ENCODE data around the gene CCDC88B.

GRCh38 chr11:64087201-64087593 is 51.5 kb downstream of the FLRT1 start:
- PRO-cap = no peak

DNA sequence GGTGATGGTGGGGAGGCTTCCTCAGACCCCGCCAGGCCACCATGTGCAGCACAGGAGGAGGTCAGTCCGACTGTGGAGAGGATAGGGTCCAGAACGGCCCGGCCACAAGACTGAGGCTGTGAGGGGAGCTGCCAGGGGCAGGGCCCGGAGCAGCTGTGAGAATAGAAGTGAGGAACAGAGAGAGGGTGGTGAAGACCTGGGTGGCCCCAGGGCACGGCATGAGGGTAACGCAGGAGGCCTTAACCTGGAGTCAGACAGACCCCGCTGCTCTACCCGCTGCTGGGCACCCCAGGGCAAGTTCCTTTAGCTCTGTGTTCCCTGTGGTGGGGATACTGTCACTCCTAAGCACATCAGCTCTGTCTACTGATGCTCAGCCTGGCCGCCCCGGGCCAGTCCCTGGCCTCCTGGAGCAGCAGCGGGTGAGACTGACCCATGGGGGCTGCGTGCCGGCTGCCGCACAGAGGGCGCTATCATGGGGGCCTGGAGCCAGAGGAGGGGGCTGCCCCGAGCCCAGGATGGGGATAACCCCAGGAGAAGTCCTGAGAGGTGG is 1.7 kb downstream of the FERMT3 start:
- PRO-cap = no peak

DNA sequence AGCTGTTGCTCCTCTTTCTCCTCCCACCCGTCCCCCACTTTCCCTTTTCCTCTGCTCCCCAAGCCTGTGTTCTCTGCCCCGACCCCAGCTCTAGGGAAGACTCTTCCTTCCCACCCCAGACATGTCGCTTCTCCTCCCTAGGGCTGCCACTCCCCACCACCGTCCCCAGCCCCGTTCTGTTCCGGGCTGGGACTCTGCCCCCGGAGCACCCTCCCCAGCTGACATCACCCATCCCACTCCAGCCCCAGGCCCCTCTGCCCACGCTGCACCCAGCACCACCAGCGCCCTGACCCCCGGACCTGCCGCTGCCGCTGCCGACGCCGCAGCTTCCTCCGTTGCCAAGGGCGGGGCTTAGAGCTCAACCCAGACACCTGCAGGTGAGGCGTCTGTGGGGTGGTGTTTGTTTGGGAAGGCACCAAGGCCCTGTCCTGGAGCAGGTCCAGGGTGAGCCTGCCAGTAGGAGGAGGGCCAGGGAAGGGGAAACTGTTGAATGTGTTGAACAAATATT is 2.9 kb downstream of the VEGFB start:
- PRO-cap = no peak

DNA sequence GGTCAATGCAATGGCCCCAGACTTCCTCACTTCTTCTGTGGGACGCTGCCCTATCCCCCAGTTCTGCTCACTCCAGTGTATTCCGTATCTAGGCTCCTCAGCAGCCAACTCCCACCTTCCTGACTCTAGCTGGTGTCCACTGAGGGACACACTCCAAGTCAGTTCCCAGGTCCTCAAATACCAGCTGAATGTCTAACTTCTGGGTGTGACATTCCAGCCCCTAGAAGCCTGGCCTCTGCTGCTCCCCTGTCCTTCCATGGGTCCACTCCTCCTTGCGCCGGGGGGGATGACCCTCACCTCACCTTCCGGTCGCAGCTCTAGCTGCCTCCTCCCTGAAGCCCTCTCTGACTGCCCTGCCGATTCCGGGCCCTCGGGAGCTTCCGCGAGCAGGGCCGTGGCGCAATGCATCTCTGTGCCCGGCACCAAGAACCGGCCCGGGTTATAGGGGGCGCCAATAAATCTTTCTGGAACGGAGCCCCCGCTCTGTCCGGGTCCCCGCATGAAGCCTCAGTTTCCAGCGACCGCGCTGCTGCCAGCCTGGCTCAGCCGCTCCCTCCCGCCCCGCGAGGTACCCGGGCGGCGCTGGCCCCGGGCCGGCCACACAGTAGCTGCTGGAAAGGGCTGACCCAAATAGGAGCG is 15.4 kb downstream of the BAD start:
- PRO-cap = bidirectional peak, plus-strand start at position 347 of the sequence, minus-strand start at position 274 of the sequence

DNA sequence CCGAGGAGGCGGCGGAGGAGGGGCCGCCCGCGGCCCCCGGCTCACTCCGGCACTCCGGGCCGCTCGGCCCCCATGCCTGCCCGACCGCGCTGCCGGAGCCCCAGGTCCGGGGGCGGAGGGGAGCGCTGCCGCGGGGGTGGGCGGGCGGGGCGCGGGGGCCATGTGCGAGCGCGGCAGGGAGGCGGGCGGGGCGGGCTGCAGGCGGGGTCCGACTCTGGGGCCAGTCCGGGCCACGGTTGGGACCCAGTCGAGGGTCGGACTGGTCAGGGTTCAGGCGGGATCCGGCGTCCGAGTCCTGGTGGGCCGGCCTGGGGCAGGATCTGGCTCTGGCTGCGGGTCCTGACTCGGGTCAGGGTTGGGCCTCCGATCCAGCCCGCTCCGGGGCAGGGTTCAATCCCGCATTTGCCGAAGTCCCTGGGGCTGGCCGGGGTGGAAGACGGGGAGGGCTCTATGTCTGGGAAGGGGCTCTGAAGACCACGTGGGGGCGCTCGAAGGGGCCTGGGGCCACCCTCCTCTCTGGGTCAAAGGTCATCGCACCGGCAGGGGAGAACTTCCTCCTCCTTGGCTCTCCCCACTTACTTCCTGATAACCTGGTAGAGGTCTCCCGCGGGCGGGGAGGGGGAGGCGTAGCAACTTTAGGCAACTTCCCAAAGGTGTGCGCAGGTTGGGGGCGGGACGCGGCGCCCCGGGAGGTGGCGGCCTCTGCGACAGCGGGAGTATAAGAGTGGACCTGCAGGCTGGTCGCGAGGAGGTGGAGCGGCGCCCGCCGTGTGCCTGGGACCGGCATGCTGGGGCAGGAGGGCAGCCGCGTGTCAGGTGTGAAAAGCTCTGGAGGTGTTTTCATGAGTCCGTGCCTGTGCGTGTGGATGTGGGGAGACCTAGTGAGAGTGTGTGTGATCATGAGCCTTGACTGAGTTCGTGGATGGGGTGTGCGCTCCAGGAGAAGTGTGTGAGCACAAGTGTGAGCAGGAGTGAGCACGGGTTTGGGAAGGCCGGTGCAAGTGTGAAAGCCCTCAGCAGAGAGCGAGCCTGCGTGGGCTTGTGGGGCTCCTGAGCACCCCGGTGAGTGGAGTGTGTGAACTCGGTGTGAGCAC is 656 bp downstream of the ESRRA start:
- PRO-cap = unidirectional peak, plus-strand start at position 233 of the sequence

- PRO-cap = no peak
These were observed at the start of gene CCDC88B for GRCh38 chr11:64339786-64340378. TSS of gene CCDC88B (plus strand) at chr11:64340204.

GRCh38 chr11:64356957-64357508 is 1.9 kb upstream of the RPS6KA4 start:
- PRO-cap = no peak

- PRO-cap = no peak
These were observed 1.4 kb downstream of the RPS6KA4 start for GRCh38 chr11:64360209-64360861.

GRCh38 chr11:64409791-64410158 is 50.8 kb downstream of the RPS6KA4 start:
- PRO-cap = no peak

- PRO-cap = no peak
These were observed 89.9 kb downstream of the RPS6KA4 start for GRCh38 chr11:64448718-64449384.

DNA sequence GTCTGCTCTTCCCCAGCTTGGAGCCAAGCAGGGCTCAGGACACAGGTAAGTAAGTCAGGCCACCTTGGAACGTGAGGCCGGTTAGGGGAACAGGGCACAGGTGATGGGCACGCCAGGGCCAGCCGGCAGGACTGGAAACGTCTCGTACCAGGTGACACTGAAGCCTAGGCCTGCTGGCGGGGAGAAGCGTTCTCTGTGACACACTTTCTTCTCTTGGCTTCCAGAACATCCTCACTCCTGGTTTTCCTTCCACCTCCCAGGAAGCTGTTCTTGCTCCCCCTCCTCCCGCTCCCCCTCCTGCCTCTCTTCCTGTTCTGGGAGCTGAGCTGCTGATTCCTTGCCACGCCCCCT is 4.0 kb downstream of the SLC22A11 start:
- PRO-cap = no peak

DNA sequence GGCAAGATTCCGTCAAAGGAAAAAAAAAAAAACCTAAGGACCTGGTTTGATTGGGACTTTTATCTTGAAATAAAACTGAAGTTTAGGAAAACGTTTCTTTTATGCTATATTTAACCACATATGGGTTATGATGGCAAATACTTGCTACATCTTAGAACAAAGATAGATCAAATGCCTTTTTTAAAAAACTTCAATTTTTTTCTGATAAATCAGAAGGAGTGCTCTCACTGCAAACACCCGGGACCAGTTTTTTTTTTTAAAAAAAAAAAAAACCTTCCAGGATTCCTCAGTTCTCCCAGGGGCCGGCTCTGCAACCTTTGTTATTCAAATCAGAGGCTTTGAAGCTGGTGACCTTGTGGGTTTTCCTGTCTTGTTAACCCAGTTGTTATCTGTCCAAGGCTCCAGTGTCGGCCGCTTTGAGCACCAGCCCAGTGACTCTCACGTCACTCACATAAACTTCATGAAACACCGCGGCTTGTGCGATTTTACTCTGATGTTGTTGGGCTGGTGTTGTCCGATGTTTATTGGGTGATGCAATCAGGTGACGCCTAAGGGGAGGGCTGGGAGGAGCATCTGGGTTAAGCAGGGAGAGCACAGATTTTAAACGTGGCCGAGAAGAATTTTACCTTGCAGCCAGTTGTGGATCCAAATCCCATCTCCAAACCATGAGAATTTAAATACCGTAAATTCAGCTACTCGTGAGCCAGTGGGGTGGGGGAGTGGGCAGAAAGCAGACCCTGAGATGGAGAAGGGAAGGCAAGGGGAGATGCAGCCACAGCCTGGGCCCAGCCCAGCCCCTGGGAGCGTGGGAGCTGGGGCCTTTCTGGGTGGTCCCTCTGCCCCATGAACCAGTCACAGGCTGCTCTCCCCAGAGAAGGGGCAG is 10.7 kb downstream of the SLC22A11 start:
- PRO-cap = no peak

DNA sequence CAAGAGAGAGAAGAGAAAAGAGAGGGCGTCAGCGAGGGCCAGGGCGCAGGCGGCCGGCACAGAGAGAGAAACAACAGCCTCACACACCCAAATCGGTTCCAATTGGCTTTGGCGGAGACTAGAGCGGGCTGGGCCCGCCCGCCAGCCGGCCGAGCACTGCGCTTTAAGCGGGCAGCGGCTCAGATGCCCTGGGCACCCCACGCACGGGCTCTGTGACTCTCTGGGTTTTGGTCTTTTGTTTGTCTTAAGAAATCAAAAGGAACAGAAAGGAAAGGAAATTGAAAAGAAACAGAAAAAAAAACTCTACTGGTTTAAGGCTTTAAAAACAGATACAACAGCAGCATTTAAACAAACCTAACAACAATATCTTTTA is 17.1 kb downstream of the SLC22A12 start:
- PRO-cap = no peak

DNA sequence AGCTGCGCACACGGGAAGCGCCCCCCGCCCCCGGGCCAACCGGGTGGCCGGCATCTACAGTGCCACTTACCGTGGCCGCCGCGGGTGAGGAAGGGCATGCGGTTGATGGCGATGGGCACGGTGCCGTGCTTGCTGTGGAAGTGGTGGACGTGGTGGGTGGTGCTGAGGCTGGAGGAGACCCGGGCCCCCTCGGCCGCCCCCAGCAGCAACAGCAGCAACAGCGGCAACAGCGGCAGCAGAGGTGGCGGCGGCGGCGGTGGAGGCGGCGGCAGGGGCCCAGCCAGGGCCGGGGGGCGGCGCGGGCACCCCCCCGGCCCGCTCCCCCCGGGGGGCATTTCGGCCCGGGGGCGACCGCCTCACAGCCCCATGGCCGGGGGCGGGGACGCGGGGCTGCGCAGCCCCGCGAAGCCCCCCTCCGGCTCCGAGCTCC is 51.5 kb downstream of the SLC22A12 start:
- PRO-cap = no peak

DNA sequence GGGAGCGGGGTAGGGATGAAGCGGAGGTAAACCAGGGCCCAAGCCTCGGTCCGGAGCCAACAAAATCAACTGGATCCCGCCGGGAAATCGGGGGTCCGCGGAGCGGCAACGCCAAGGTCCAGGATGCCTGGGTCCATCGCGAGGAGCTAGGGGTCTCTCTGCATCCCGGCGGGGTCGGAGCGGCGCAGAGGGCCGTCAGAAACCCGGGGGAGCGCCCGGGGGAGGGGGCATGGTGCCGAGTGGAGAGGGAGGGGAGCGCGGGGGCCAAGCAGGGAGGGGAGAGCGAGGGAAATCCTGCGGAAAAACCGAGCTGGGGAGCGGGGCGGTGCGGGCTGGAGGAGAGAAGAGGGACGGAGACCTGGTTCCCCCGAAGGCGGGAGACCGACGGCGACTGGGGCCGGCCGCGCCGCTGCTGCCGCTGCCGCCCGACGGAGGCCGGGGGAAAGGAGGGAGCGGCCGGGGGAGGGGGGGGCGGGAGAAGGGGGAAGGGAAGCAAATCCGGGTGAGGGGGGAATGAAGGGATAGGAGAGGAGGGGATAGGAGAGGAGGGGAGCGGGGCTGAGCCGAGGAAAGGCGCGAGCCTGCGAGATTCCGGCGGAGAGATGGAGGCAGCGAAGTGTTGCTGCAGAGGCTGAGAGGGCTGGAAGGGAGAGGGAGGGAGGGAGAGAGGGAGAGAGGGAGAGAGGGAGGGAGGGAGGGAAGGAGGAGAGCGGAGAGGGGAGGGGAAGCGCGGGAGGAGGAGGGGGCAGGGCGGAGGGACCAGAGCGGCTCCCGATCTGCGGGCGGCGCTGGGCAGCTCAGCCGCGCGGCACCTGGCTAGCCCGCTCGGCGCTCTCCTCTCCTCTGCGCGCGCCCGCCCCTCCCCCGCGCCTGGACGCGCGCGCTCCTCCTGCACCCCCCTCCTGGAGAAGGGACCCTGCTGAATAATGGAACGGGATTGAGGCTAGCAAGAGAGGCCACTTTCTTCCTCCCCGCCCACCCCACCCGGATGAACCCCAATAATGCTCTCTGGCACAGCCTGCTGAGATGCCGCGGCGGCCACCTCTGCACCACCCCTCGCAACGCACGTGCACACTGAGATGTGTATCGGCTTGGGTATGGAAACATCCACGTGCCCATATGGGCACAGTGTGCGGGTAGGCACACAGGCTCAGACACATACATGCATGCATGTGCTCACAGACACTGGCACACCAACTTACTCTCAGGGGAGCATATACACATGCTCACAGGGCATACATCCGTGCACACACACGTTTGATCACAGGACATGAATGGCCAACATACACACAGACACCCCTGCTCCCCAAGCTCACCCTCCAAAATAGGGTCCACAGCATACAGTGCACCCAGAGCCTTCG is 52.4 kb downstream of the SLC22A12 start:
- PRO-cap = no peak

GRCh38 chr11:64761556-64762023 is 1.8 kb upstream of the PYGM start:
- PRO-cap = no peak

DNA sequence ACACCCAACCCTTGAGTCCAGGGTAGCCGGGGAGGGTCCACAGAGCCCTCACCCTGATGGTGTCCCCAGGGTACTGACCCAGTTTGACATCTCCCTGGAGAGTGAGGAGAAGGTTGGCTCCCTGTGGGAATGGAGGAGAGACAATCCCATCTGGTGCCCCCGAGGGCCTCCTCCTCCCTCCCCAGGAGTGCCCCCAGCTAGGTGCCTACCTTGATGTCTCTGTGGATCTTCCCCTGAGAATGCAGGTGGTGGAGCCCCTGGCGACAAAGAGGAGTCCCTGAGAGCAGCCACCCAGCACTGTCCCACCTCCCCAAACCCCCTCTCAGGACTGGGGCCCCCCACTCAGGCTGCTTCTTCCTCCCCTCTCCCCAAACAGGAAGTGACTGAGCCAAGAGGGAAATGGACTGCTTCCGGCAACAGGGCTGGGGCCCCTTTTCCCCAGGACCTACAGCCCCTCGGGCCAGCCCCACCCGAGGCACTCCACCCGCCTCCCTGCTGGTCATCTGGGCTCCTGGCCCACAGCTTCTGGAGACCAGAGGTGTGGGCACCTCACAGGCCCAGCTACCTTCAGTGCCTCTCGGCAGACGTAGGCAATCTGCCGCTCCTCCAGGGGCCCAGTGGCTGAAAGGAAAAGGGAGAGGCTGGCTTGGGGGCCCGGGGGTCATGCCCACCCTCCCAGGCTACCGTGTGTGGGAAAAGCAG is 1.4 kb downstream of the MAP4K2 start:
- PRO-cap = no peak

DNA sequence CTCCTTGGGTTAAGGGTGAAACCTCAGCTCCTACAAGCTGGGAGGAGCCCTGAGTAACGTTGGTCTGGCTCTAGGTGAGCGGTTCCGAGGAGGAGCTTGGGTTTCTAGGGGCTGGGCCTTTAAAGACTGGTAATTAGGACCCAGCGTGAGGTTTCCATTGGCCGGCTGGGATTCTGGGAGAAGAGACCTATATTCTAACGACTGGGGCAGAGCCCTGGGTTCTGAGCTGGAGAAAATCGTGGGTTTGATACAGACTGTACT is 856 bp upstream of the MAP4K2 start:
- PRO-cap = no peak

DNA sequence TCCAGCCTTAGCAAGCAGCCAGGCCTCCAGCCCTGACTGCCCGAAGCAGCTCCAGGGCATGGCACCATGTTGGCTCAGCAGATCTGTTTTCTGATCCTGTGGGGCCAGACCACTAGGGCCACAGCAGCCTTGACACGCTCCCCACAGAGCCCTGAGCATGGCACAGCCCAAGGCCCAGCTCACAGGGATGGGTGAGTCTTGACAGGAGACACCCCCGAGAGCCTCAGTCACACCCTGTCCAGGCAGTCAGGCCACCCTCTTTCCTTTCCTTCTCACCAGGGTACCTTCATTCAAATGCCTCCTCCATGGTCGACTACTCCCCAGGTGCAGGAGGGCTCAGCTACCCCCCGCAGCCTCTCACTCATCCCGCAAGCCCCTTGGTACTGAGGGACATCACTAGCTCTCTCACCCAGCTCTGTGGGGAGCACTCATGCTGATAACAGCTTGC is 3.8 kb upstream of the CDC42BPG start:
- PRO-cap = no peak

GRCh38 chr11:64851514-64852538 is 7.4 kb upstream of the CDC42BPG start:
- PRO-cap = no peak